ENCODE measurements around the genes TAS2R1 and OTULIN.

DNA sequence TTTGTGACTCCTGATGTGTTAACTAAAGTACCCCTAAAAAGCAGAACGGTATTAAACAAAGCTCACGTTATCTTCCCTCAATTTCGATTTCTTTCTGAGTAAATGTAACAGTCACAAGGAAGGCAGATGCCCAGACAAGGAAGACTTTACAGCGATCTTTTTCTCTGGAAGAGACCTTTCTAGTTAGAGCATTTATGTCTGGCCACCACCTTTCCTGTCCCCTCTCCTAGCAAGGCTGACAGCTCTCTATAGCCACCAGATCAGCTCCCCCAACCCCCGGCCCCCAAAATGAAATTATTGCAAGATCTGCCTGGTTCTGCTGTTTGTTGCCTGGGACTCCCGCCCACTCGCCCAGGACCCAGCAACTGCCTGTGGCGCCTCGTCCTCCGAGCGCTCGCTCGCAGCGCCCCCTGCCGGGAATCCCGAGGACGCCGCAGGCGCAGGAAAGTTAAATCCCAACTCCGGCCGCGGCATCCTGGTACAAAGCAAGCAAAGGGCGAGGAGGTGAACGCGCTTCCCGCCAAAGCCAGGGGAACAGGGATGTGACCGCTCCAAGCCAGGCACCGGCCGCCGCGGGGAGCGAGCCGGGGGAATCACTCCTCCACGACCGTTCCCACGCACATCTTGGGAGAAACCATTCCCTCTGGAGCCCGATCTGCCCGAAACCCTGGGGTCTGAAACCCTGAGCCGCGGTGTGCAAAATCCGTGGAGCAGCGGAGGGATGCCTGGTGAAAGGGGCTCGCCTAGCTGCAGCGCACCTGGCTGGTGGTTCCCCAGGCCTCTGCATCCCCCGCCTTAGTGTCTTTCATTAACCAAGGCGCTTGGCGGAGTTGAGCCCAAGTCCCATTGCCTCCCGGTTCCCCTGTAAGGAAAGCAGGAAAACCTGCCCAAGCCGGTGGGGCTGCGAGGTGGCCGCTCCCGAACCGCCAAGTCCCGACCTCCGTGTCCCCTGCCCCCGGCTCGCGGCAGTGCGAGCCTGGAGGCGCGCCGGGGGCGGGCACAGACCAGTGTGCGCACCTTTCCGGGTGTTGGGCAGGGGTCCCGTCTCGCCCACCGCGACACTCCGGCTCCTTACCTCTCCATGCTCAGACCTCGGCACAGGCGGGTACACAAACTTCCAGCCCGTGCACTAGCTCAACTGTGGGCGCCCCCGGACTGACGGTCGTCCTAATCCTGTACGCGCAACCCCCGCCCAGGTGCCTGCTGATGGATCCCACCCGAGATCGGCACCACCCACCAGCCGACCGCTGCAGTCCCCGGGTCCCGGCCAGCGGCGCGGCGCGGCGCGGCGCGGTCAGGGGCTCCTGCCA is 1.2 kb downstream of the SEMA5A start:
- PRO-cap: bidirectional peak, plus-strand start at position 478 of the sequence, minus-strand start at position 349 of the sequence

DNA sequence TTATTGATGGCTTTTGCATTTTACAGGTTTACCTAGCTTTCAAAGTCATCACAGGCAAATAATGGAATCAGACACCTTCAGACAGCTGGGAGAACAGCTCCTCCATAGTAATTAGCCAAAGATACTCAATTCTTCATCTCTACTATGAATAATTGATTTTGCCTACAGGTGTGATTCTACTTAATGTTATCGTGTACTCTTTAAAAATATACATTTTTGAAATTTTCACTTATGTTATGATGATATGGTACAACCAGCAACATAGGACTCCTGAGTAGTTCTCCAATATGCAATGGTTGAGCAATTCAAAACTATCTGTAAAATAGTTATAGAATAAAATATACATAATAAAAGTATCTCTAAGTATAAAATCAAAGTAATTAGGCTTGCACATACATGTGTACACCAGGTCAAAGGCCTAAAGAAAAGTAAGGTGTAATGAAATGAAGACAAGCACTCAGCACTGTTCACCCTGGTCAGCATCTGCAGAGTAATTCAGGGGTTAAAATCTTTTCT is at the start of gene TAS2R1:
Gene TAS2R1, minus strand, starts transcription at position 94 of the 516 bp plus-strand sequence.
- PRO-cap: no peak

DNA sequence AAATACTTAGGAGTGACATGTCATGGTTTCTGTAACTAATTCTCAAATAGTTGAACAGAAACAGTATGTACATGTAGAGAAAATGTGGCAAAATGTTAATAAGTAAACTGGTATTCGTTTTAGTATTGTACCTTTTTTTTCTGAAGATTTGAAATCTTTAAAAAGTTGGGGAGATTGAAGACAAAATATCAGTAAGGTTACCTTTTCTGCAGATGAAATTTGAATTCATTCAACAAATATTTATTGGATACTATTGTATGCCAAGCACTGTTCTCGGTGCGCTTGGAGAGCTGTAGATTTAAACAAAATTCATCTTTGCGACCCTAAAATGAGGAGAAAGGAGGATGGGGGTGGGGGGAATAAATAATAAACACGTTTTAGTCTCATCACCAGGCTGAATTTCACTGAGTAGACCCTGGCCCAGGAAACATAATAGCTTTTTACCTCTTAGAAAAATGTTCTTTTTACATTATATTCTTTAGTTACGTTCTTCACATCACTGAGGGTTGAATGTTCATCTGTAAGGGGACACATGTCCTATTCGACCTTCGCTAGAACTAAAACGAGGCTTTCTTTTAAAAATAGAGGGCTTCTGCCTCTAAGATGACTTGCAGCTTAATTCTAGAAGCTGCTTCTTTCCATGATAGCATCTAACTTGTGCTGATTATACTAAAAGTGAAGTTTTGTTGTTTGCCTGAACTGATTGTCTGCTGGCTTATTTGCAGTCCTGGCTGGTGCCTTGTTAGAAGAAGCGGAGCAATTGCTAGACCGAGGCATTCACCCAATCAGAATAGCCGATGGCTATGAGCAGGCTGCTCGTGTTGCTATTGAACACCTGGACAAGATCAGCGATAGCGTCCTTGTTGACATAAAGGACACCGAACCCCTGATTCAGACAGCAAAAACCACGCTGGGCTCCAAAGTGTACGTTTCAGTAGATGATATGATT is 5.4 kb downstream of the CCT5 start:
- PRO-cap: no peak

DNA sequence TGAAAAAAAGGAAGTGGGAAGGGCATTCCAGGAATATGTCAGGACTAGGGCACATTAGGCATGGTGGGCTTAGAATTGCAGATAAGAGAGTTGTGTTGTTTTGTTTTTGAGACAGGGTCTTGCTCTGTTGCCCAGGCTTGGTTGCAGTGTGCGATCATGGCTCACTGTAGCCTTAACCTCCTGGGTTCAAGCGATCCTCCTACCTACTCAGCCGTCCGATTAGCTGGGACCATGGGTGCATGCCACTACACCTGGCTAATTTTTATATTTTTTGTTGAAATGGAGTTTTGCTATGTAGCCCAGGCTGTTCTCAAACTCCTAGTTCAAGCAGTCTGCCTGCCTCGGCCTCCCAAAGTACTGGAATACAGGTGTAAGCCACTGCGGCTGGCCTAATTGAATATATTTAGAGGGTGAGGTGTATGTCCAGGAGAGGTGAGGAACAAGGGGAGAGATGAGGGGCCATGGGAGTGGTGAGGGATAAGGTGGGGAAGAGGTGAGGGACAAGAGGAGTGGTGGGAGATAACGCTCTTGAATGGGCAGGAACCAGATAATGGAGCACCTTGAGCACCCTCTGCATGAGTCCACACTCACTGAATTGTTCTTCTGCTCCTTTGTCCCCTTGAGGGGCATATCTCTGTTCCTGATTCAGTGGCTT is 29.1 kb upstream of the ROPN1L start:
- PRO-cap: no peak

DNA sequence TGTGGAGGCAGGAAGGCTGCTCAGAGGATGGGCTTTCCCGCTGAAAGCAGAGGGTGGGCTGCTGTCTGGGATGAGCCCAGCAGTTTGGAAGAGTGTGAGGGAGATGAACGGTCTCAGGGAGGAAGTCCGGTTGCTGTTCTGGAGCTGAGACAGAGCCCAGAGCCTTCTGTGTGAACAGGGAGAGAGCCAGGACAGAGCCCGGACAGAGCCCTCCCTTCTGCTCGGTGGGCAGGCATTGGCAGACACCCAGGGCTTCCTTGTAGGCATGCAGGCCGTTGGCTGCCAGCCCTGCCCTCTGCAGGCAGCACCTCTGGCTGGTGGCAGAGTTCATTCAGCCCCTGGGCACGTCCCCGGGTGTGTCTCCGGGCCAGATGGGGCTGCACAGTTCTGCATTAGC is 18.8 kb downstream of the ROPN1L start:
- PRO-cap: no peak

DNA sequence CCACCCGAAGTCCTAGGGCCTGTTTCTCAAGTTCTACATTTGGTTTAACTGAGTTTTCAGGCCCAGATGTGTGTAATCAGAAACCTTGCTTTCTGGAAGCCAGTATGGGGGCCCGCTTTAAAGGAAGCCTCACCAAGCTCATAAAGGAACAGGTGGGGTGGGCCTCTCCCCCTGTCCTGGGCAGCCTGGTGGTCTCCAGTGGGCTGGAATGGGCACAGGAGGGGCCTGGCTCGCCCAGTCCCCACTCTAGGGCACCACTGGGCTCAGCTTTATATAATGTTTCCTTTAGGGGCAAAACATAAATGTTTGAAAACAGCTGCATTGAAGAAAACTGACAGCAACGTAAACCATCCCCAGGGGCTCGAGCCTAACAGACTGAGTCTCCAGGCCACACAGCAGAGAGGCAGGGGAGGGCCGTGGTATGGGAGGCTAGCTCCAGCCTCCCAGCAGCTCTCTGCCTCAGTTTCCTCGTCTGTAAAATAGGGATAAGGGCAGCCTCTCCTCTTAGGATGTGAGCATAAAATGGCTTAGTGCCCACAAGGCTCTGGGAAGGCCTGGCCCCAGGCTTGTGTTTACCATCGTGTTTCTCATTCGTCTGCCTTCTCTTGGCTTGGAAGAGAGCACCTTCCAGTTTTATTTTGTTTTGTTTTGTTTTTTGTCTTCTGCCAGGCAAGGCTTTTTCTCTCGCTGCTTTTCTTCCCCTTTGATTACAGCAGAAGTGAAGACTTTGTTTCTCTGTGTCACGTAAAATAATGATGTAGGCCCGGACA is 2.6 kb downstream of the ANKRD33B start:
- PRO-cap: no peak

GRCh38 chr5:11760850-11761330 is 143.4 kb downstream of the CTNND2 start:
- PRO-cap: no peak

GRCh38 chr5:14143664-14144382 is 681 bp downstream of the TRIO start:
- PRO-cap: bidirectional peak, plus-strand start at chr5:14143825, minus-strand start at chr5:14143727; bidirectional peak, plus-strand start at chr5:14144058, minus-strand start at chr5:14143884; bidirectional peak, plus-strand start at chr5:14144474, minus-strand start at chr5:14144215

DNA sequence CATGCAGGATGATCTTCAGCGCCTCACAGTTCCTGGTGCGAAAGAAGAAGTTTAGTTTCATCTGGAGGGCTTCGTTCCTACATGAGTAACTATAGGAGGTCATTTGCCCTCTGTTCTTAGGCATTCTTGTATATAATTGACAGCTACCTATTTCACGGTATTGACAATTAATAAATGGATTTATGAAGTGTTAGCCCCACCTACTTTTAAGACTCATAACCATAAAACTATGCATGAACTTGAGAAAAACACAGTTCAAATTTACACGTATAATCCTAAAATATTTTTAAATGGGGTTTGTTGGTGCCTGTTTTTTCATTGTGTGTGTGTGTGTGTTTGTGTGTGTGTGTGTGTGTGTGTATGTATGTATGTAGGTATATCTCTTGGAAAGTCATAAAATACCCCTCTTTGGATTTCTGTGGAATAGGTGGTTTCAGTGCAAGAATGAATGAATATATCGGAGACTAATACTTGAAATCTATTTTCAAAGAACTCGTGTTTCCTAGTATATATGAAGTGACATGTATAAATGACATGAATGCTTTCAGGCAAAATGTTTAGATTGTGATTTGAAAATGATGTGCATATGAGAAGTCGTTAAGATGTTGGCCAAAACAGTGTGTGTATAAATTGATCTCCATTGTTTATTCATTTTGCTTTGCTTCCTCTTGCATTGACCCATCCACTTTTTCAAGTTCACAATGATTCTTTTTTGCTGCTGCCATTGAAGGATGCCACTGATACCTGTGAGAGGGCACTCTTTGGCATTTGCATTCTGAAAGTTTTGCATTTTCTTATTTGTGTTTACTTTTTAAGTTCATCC is 8.1 kb downstream of the TRIO start:
- PRO-cap: no peak

DNA sequence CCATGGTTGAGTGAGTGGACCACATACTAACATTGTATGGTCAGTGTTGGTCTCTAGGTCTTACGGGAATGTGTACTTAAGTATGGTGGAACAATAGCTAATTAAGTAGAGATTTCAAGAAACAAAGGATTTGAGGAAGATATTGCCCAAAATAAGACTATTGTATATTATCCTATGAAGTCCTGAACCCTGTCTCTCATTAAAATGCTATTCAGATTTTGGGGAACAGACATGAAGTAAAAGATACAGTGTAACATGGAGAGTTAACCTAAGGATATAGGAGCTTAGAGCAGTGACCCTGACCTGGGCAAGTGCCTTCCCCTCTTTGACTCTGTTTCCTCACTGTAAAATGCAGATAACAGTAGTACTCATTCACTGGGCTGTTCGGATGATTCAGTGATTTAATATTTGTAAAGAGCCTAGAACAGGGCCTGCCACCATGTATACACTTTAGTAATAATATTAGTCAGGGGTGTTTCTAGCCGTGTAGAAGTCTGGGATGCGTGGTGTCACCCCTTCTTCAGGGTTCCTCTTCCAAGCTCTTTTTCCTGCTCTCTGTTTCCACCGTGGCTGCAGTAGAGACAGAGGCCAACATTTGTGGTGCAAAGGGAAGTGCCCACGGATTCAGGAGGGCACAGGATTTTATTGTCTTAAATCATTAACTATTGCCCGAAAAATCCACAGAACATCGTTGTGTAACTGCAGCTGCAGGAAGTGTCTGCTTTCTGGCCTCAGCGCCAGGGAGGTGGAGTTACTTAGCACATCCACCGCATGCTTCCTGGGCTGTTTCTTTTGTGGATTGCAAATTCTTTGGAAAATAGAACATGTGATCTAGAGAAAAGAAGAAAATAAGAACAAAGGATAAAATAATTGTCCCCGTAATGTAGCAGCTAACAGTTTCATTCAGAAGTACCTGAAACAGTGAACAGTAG is 61.6 kb downstream of the TRIO start:
- PRO-cap: no peak

GRCh38 chr5:14206463-14206992 is 63.4 kb downstream of the TRIO start:
- PRO-cap: no peak

DNA sequence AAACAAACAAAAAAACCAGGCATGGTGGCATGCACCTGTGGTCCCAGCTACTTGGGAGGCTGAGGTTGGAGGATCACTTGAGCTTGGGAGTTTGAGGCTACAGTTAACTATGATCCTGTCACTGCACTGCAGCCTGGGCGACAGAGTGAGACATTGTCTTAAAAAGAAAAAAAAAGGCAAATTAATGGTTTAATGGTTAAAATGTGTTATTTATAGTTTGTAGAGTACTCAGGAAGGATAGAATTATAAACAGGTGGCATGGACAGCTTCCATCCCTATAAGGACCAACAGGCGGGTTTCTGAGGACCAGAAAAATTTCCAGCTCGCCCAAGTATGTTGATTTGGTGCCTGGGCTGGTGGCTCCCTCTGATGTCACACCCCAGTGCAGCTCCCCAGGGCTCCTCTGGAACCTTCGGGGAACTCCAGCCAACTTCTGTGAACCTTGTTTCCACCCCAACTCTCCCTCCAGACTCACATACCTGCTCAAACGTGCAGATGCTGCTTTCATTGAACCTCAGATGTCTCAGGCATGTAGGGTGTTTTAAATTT is 68.9 kb downstream of the TRIO start:
- PRO-cap: no peak

- PRO-cap: no peak
Observed at GRCh38 chr5:14212909-14213381, 69.8 kb downstream of the TRIO start.

GRCh38 chr5:14296439-14296902 is 153.3 kb downstream of the TRIO start:
- PRO-cap: no peak

DNA sequence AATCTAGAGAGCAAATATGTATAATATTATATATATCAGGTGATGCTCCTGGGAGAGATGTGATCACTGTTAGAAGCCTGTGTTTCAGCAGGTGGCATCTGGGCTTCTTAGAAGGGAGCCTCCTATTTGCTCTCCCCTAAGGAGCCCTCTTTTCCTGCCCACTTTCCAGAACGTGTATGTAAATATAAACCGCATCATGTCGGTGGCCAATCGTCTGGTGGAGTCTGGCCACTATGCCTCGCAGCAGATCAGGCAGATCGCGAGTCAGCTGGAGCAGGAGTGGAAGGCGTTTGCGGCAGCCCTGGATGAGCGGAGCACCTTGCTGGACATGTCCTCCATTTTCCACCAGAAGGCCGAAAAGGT is 153.7 kb downstream of the TRIO start:
- PRO-cap: no peak

GRCh38 chr5:14316257-14316909 is 173.2 kb downstream of the TRIO start:
- PRO-cap: no peak

DNA sequence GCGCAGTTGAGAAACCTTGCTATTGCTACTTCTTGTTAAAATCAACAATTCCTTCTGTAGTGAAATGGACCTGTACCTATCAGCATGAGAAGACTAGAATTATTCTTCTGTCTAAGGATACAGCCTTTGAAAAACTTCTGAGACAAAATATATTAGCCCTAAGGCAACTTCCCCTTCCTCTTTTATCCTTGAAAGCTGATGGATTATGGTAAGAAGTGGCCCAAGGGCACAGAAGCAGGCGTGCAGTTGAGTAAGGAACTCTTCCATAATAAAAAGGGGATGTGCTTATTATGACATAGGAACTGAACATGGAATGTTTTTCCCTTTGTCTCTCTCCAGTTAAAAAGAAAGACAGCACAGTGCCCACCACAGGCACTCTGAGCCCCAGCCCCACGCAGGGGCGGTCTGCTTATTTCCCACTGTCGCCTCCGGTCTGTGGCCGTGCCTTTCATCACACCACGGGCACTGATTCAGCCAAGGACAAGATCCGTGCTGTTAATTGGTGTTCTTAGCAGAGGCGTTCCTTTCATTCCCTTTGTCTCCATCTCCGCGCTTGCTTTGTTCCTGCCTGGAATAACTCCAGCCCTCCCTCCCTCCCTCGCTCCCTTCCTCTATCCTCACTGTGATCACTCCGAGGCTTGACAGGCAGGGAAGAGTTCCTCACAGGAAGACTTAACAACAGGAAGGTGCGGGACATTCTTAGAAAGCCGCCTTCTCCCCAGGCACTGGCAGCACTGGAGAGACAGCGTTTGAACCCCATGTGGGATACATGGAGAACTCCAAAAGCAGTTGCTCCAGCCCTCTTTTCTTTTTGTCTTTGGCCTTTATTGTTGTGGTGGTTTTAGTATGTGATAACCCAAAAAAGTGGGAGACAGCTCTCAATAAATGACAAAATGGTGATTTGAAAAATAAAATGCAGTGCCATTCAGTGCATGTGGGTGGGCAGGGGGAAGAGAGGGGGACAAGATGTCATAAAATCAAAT is 135.7 kb upstream of the OTULINL start:
- PRO-cap: no peak

- PRO-cap: no peak
Observed at GRCh38 chr5:14572699-14573057, 8.9 kb upstream of the OTULINL start.

- PRO-cap: bidirectional peak, plus-strand start at chr5:14664355, minus-strand start at chr5:14664484; bidirectional peak, plus-strand start at chr5:14664664, minus-strand start at chr5:14664585
Observed at GRCh38 chr5:14664076-14665172, at the start of gene OTULIN. TSS of gene OTULIN (plus strand) at chr5:14664718.

GRCh38 chr5:14686842-14687787 is 22.6 kb downstream of the OTULIN start:
- PRO-cap: no peak

Measured in jejunum (tissue), 1 donor.